ENCODE results near the genes FBXW5, LCNL1, TPRN and MRPL41.

GRCh38 chr9:136927894-136928273, 16.7 kb downstream of the FBXW5 start:
- RRBS: no CpG with 5 or more reads among the region's 6 CpGs

DNA sequence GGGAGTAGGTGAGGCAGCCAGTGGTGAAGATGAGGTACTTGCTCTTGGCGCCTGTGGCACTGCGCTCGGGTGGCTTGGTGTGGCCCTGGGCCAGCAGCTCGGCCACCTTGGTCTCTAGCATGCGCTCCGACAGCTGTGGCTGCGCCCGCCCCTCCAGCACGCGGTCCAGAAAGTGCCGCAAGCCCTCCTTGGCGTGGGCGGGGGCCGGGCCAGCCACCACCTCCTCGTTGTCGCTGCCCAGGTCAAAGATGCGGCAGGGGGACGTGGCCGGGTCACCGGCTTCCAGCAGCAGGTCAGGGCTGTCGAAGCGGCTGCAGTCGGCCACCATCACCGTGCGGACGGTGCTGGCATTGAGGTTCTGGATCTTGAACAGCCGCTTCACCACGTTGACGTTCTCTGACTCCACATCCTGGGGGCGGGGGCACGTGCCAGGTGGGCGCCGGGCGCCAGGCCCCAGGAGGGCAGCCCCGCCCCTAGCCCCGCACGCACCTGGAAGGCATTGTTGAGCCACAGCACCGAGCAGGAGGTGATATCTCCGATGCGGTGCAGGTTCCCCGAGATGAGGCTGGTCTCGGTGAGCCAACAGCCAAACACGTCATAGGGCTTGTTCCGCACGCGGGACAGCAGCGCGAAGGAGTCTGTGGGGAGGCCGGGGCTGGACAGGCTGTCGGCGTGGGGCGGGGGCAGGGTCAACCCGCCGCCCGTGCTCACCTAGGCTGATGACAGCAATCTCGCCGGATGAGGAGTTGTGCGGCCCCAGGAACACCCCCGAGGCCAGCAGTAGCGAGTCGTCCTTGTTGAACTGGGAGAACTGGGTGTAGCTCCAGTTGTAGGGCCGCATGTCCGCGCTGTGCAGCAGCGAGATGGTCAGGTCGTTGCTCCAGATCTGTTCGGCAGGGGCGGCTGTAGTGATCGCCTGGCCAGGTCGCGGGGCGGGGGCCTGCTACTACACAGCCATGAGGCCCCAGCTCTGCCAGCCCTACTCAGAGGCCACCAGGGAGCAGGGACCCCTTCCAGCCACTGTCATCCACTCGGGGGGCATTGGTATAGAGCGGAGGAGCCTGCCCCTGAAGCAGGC, 2.1 kb downstream of the FBXW5 start:
- RRBS: 90% methylated on average over 6 of the region's 74 CpGs

DNA sequence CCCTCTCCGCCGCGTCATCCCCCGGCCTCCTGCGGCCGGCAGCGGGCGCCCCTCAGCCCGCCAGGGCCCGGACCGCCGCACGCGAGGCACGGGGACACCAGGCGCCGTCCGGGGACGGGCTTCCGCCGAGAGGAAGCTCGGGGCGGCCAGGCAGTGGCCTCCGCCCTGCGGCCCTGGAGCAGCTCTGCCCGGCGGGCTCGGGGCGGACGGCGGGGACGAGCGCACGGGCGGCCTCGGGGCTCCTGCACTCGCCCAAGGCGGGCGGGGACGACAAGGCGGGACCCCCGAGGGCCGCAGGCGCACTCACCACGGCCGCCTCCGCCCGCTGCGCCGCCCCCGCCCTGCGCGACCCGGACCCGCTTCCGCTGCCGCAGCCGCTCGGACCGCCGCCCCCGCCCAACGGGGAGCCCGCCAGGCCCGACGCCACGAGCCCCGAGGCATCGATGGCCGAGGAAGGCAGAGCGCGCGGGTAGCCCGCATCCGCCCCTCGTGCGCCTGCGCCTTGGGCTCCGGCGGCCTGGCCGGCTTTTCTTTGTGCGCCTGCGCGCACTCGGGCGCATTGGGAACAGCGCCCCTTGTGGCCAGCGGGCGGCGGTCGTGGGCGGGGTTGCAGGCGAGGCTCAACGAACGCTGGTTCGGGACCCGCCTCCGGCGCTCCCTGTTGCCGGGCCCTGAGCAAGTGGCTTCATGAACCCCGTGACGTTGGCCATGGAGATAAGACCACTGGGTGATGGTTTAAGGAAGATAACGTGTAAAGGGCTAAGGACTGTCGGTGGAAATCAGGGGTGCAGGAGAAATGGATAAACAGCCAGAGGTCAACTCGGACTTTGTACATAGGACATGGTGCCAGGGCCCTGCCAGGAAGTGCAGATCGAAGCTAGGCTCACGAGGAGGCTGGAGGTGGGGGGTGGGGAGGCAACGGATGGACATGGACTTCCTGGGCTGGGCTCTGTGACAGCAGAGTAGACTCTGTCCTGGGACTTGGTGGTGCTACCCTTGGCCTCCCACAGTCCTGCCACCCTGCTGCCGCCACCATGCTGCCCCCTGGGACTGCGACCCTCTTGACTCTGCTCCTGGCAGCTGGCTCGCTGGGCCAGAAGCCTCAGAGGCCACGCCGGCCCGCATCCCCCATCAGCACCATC, at the start of gene FBXW5:
Gene FBXW5 (minus strand): TSS at position 452 of the 1,142 bp plus-strand sequence.
- RRBS: under 1% methylated on average over 17 of the region's 114 CpGs

DNA sequence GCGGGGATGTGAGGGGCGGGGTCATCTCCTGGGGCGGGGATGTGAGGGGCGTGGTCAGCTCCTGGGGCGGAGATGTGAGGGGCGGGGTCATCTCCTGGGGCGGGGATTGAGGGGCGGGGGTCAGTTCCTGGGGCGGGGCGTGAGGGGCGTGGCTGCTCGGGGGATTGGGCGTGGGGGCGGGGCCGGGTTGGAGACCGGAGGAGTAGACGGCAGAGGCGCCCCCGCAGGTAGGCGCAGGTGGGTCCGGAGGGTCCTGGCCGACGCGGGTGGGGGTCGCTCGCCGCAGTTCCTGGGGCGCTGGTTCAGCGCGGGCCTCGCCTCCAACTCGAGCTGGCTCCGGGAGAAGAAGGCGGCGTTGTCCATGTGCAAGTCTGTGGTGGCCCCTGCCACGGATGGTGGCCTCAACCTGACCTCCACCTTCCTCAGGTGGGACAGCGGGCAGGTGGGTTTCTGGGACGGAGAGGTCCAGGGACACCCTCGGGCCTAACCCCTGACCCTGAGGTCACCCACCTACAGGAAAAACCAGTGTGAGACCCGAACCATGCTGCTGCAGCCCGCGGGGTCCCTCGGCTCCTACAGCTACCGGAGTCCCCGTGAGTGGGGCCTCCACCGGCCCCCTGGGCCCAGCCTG, 1.5 kb downstream of the PTGDS start:
- RRBS: 18% methylated on average over 16 of the region's 46 CpGs

GRCh38 chr9:136982391-136983172, at the start of gene LCNL1:
Gene LCNL1, plus strand, starts transcription at chr9:136982993.
- RRBS: no CpG with 5 or more reads among the region's 17 CpGs

GRCh38 chr9:137029865-137030850, 1.7 kb downstream of the FUT7 start:
- RRBS: 6% methylated on average over 3 of the region's 41 CpGs

GRCh38 chr9:137095624-137096519, 9.1 kb downstream of the MAN1B1 start:
- RRBS: no CpG with 5 or more reads among the region's 31 CpGs

GRCh38 chr9:137127108-137128614, 11.3 kb upstream of the GRIN1 start:
- RRBS: 68% methylated on average over 3 of the region's 38 CpGs

- RRBS: 5% methylated on average over 26 of the region's 81 CpGs
Observed at GRCh38 chr9:137167907-137168879, 1.7 kb downstream of the LRRC26 start.

- RRBS: no CpG with 5 or more reads among the region's 39 CpGs
Observed at GRCh38 chr9:137173141-137174246, 1.6 kb upstream of the TMEM210 start.

DNA sequence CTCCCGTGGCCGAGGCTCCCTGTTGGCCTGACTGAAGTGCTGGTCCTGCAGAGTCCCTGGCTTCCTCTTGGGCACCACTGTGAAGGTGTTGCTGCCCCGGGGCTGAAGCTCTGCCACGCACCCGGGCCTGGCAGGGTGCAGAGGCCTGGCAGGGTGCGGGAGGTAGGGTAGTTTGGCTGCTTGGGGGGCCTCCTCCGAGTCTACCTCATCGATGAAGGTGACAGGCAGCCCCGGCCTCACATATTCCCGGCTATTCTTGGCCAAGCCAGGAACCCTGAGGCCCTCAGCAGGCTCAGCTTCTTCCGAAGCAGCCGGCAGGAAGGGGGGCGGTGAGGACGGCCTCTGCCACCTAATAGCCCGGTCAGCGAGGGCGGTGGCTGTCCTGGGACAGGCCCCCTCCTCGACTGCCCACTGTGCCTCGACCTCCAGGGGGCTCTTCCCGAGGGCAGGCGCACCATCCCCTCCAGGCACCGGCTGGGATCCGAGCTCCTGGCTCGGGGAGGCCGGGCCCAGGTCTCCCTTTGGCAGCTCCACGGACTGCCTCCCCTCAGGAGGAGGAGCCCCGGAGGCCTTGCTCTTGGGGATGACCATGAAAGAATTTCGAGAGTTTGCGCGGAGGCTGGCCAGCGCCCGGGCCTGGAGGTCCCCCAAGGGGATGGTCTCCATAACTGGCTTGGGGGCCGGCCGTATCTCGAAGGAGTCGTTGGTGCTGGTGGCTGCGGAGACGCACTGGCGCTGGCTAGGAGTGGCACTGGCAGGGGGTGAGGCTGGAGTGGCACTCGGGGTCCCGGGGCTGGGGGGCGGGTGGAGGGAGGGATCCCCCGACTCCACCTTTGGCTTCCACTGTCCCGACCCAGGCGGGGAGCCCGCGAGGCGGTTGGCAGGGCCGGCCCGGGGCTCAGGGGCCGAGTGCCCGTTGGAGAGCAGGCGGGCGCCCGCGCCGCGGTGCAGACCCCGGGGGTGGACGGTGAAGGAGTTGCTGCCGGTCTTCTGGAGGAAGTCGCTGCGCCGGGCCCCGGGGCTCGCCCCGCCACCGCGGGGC, 1.1 kb downstream of the TPRN start:
- RRBS: 11% methylated on average over 36 of the region's 69 CpGs

DNA sequence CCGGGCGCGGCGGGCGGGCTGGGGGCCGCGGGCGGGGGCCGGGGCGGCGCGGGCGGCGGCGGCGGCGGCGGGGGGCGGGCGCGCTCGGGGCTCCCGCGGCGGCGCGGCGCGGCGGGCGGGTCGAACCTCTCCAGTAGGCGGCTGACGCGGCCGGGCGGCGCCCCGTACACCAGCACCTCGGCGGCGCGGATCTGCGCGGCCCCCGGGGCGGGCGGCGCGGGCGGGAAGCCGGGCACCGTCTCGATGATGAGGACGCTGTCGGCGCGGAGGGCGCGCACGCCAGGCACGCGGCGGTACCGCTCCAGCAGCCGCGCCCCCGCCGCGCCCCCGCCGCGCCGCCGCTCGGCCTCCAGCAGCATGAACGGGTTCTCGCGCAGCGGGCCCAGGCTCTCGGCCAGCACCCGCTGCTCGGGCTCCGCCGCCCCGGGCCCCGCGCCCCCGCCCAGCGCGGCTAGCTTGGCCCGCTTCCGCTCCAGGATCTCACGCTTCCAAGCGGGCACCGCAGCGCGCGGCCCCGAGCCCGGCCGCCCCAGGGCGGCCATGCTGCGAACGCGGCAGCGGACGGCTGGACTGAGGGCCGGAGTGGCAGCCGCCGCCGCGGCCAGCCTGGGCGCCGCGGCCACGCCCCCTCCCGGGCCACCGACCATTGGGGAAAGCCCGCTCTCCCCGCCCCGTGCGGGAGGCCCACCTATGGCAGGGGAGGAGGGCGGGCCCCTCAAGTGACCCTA, at the start of gene TPRN:
Gene TPRN (minus strand): TSS at position 572 of the 728 bp plus-strand sequence.
- RRBS: 1% methylated on average over 59 of the region's 124 CpGs

- RRBS: no CpG with 5 or more reads among the region's 30 CpGs
Observed at GRCh38 chr9:137242717-137243372, 1.8 kb downstream of the TUBB4B start.

- RRBS: 69% methylated on average over 9 of the region's 29 CpGs
Observed at GRCh38 chr9:137279995-137280712, 2.6 kb downstream of the TOR4A start.

DNA sequence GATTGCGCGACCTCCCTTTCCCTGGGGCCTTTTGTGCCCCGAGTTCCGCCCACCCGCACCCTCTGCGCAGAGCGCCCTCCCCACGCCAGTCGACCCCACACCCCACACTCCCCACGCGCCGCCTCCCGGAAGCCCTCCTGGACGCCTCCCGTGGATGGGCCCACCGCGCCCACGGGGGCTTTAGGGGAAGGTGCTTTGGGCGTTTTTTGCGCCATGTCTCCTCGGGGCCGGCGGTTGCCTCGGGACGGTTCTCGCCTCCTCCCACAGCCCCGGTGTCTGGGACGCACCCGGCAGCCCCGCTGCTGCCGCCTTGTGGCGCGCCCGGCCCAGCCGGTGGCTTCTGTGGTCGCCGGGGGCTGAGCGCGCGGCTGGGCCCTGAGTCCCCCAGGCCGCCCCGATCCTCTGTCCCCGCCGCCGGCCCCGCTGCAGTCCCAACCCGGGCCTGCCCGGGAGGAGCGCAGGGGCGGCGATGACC, 3.2 kb downstream of the TOR4A start:
- RRBS: 8% methylated on average over 25 of the region's 51 CpGs

DNA sequence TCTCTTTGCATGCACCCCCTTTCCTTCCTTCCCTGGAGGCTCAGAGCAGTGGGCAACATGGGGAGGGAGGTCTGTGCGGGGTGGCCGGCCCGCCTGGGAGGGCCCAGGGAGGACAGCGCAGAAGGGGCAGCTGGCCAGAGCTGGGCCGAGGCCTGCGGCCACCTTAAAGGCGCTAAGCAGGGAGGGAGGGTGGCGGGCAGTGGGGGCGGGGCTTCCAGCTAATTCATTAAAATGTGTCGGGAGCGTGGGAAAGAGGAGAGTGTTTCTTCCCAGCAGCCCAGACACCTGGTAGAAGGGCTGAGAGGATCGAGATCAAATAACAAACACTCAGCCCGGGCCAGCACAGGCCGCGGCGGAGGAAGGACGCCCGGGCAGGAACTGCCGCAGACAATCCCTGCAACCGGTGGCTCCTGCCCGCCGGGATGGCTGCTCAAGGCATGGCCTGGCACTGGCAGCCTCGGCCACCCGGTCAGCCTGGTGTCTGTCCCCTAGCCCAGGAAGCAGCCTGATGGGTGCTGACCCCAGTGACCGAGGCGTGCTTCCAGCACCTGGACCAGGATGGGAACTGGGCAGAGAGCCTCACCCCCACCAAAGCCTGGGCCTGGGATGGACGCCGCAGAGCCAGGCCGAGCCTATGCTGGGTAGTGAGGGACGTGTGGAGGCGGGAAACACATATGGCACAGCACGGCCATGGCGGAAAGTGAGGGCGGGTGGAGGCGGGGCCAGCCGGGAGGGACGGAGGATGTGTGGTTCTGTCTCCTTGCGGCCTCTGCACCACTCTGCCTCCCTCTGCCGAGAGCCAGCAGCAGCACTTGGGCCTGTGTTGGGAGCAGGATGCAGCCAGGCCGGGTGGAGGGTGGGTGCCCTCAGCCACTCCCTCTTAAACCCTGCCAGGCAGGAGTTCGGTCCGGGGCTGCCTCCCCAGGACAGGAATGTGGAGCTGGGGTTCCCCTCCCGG, 3.2 kb upstream of the NRARP start:
- RRBS: 7% methylated on average over 13 of the region's 43 CpGs

GRCh38 chr9:137406223-137406801, 16.6 kb downstream of the EXD3 start:
- RRBS: no CpG with 5 or more reads among the region's 19 CpGs

DNA sequence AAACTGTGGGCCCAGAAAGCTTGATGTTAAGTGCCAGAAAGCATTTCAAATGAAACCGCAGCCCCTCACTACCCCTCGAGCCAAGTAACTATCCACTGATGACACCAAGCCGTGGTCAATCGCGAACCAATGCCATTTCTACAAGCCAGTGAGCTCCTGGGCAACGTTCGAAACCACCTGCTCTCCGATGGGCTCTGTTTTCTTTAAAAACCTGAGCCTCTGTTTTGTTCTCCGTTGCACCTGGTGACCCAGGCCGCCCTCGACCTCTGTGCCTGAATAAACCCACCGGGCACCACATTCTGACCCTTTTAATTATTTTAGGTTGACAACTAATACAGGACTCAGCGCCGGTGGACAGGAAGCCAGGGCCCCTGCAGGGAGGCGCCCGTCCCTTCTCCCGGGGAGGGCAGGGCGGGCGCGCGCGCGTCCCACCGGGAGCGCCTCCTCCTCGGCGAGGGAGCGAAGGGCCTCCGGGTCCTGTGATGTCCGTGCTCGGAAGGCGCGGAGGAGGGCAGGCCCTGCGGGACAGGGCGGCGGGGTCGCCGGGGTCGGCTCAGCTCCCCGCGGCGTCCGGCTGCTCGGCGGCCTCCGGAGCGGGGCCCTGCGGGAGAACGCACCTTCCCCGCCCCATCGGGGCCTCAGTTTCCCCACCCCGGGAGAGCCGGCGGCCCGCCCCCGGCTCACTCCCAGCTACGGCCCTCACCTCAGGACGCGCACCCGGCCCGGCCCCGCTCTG, 467 bp downstream of the EXD3 start:
- RRBS: 2% methylated on average over 31 of the region's 62 CpGs

DNA sequence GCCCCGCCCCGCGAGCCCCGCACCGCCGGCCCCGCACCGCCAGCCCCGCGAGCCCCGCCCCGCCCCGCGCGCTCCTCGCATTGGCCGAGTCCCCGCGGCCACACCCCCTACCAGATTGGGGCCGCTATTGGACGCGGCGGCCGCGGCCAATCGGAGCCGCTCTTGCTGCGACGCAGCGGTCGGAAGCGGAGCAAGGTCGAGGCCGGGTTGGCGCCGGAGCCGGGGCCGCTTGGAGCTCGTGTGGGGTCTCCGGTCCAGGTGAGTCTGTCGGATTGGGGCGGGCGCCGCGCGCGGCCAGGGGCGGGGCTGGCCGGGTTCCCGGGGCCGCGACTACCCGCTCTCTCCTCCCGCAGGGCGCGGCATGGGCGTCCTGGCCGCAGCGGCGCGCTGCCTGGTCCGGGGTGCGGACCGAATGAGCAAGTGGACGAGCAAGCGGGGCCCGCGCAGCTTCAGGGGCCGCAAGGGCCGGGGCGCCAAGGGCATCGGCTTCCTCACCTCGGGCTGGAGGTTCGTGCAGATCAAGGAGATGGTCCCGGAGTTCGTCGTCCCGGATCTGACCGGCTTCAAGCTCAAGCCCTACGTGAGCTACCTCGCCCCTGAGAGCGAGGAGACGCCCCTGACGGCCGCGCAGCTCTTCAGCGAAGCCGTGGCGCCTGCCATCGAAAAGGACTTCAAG, at the start of gene MRPL41:
Gene MRPL41 (plus strand): TSS at position 159 of the 676 bp plus-strand sequence.
- RRBS: 1% methylated on average over 34 of the region's 90 CpGs

GRCh38 chr9:137602770-137603206, 2.7 kb upstream of the ARRDC1 start:
- RRBS: no CpG with 5 or more reads among the region's 4 CpGs

Measured in brain (tissue), 1 donor.